Mononuclear cell (primary cell): ENCODE results near the genes RNF145, PWWP2A and FAM200C.

DNA sequence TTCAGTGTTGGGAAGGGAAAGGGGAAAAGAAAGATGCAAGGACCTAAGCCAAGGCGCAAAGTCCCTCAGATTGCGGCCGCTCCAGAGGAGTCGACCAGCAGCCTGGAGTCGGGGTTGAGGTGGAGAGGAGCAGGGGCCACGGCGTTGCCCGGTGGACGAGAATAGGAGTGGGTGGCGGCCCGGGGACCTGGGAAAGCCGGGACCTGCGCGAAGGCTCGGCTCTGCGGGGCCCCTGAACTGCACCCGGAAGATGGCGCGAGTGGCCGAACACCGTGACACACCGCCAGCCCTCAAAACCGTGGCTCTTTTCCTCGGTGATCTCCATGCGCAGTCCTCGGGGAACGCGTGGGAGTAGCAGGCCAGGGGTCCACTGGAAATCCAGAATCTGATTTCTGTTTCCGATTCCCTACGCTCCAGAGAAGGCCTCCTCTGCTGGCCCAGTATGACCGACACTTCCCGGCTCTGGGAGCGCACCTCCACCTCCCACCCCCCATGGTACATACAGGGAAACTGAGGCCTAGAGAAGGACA is 4.6 kb upstream of the EBF1 start:
- RRBS, result no CpG with 5 or more reads among the region's 33 CpGs

GRCh38 chr5:159119868-159120171 is 20.1 kb upstream of the EBF1 start:
- RRBS, result no CpG with 5 or more reads among the region's 1 CpG

DNA sequence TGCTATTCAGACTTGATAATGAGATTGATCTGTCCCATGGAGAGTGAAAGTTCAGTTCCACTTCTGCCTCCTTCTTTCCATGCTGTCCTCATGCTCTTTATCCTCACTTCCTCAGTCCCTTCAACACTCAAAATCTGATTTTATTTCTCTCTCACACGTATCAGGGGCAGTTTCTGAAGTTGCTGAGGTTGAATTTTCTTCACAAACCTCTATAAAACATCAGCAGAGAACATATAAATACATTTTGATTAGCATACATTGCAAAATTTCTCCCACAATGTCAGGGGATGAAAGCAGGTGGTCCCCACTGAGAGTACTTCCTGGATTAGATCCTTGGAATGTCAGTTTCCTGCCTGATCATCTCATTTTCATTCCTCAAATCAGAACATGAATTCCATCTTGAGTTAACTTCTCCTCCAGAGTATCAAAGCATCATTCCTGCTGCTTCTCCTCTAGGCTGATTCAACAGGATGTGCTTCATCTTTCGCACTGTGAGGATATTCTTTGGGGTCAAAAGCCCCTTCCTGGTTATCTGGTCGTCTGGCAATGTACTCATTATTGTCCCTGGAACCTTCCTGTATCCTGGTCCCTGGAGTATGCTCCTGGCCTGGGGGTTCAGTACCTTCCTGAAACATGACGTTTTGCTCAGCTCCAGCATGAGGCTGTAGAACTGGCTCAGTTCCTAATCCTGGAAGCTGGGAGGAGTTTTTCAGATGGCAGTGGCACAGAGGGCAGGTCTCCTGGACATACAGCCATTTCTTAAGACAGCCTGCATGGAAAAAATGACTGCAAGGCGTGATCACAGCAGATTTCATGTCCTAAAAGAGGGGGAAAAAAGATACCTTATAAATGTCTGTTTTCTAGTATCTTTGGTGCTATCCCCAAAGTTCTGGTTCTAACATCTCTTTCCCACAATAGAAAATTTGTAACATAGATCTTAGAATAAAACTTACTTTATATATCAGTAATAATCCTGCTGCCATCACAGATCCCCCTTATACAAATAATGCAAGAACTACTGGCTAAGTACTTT is 50.8 kb downstream of the RNF145 start:
- RRBS, result no CpG with 5 or more reads among the region's 5 CpGs

- RRBS, result no CpG with 5 or more reads among the region's 4 CpGs
These were observed 23.0 kb downstream of the RNF145 start for GRCh38 chr5:159186254-159186857.

GRCh38 chr5:159195445-159195888 is 13.9 kb downstream of the RNF145 start:
- RRBS, result no CpG with 5 or more reads among the region's 4 CpGs

GRCh38 chr5:159209488-159210142 is at the start of gene RNF145:
RNF145 (minus strand) TSS chr5:159209553.
- RRBS, result 2% methylated on average over 13 of the region's 57 CpGs

DNA sequence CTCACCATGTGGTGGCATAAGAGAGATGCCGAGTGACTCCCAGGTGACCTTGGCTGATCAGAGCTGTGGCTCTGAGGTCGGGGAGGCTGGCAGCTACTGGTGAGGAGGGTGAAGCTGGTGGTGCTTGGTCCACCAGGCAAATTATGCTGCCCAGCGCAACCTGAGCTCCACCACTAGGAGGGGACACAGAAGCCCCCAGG is 111.2 kb upstream of the IL12B start:
- RRBS, result no CpG with 5 or more reads among the region's 3 CpGs

DNA sequence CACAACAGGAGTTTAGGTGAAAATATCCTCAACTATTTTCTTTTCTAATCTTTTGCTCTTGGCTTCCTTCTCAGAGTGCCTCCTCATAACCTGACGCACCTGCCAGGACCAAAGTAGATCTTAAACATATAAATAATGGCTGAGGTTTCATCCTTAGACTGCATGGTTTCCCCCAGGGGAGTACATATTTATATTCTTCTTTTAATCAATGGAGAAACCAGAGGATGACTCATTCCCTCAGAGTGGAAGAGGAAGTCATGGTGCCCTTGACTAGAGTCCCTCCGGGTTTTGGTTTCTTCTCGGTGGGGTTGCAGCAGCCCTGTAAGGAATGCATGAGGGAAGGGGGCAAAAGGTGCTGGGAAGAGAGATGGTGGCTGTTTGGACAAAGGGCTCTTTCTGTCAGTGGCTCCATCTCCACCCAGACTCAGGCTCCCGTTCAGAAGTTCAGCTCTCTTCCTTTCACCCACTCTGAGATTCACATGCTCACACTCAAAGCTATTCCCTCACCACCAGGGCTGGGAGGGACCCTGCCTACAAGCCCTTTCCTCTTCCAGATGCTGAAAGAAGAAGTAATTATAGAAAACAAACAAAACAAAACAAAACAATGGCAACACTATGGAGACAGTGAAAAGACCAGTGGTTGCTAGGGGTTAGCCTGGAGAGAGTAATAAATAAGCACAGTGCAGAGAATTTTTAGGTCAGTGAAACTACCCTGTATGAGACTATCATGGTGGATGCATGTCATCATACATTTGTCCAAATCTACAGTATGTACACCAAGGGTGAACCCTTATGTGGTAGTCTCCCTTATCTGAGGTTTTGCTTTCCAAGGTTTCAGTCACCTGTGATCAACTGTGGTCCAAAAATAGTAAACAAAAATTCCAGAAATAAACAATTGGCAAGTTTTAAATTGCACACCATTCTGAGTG is 129.8 kb upstream of the IL12B start:
- RRBS, result no CpG with 5 or more reads among the region's 4 CpGs

DNA sequence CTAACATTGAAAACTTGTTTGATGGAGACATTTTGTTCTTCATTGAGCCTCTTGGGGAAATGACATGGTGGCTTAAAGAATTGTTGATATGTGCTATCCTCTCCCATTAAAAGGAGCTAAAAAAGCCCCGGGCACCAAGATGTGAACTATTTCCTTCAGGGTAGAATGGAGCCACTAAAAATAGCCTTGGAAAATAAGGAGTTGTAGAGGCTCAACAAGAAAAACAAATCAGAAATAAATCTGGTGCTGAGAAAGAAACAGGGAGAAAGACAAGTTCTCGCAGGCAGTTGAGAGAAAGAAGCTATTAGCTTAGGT is 134.7 kb upstream of the ADRA1B start:
- RRBS, result 100% methylated on average over 1 of the region's 2 CpGs

DNA sequence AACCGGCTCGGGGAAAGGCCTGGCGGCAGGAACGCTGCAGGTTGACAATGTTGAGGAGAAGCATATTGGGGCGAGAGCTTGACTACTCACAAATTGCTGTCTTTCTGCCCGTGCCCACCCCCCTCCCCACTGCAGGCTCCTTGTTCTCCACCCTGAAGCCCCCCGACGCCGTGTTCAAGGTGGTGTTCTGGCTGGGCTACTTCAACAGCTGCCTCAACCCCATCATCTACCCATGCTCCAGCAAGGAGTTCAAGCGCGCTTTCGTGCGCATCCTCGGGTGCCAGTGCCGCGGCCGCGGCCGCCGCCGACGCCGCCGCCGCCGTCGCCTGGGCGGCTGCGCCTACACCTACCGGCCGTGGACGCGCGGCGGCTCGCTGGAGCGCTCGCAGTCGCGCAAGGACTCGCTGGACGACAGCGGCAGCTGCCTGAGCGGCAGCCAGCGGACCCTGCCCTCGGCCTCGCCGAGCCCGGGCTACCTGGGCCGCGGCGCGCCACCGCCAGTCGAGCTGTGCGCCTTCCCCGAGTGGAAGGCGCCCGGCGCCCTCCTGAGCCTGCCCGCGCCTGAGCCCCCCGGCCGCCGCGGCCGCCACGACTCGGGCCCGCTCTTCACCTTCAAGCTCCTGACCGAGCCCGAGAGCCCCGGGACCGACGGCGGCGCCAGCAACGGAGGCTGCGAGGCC is 37.1 kb upstream of the TTC1 start:
- RRBS, result 5% methylated on average over 35 of the region's 79 CpGs

- RRBS, result no CpG with 5 or more reads among the region's 5 CpGs
These were observed 41.4 kb downstream of the PWWP2A start for GRCh38 chr5:160077625-160078385.

DNA sequence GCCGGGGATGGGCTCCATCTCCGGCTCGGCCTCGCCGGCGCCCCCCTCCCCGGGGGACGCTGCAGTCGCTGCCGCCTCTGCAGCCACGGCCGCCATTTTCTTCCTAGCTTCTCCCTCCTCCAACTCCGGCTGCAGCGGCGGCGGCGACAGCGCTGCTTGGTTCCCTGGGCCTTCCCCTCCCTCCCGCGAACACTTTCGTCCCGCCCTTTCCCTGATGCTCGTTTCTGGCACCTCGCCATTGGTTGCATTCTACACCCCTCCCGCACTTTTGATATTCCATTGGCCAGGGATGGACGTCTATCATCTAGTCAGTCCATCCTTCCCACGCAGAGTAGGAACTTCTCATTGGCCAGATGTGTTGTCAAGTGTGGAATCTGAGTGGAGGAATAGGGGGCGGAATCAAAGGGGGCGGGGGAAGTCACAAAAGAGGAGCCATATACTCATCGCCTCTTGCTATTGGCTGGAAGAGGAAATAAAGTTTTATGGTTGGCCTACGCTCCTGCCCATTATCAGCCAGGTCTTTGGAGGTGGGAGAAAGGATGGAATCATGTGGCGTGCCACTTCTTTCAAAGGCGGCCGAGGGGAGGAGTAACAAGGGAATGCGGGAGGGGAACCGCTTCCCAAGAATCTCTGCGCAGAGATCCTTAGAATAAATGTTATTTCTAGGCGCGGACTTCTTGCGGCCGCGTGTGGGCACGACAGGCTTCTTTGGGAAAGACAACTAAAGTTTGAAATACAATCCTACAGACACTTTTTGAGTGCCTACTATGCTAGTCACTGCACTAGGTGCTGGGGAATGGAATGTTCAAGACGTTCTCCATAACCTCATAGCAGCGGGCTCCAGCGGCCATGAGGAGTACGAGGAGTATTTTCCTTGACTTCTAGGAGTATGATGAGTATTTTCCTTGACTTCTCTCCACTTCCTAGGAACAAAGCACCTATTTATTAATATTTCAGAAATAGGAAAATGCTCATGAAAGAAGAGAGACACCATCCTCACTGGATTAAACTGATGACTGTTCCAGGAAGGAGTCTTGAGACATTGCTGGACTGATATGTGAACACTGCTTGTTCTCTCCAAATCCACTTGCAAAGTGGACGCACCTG is at the start of gene PWWP2A:
TSS of gene PWWP2A (minus strand) at position 158 of the 1,107 bp plus-strand sequence.
- RRBS, result 2% methylated on average over 5 of the region's 48 CpGs

DNA sequence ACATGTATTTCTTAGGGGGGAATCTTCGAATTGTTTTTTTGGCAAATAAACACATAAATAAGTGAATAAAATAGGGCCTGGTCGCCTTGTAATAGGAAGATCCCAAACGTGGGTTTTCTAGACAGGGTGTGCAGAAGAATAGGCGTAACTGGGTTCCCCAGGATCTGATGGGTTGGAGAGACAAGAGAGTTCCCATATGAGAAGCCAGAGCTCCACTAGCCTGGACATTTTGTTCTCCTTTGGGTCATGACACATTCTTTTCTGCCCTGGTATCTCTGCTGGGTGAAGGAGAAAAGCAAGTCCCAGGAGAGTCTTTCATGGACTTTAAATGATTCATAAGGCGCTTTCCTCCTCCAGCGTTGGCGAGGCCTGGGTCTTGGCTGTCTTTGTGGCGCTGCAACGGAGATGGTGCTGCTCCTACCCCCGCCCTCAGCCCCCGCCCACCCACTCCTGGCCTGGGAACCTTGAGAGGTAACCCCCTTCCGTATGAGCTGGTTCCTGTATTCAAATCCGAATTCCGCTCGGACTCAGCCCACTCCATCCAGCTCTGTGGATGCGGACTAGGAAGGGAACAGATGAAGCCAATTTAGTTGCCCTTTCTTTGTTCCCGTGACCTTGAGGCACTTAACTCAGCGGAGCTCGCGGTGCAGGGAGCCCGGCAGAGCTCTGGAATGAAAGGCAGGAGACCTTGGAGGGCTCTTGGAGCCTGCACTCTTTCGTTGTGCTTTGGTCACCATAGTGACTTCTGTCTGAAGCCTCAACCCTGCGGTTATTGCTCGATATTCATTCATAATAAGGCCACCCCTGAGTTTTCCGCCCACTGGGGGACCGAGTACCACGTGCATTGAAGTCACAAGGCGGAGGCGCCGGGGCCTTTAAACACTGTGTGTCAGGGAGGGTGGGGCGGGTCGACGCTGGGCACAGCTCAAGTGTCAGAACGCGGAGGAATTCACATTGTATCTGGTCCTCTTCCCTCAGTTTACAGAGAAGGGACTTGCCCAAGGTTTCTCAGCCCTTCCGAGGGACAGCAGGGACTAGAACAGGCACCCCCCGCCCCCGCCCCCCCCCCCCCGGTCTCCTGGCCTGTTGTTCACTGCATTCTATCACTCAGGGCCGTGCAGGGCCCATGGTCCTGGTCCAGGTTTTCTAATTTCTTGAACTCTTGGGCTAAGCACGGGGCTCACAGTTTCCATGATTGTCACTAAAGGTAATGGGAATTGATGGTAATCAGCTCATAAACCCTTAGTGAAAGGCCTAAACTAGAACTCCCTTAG is 14.1 kb upstream of the PWWP2A start:
- RRBS, result no CpG with 5 or more reads among the region's 41 CpGs

GRCh38 chr5:160187963-160188996 is 41.0 kb upstream of the FABP6 start:
- RRBS, result 6% methylated on average over 20 of the region's 46 CpGs

GRCh38 chr5:160280485-160281177 is 31.7 kb downstream of the CCNJL start:
- RRBS, result 97% methylated on average over 3 of the region's 22 CpGs

GRCh38 chr5:160289471-160290189 is 22.7 kb downstream of the CCNJL start:
- RRBS, result no CpG with 5 or more reads among the region's 11 CpGs

DNA sequence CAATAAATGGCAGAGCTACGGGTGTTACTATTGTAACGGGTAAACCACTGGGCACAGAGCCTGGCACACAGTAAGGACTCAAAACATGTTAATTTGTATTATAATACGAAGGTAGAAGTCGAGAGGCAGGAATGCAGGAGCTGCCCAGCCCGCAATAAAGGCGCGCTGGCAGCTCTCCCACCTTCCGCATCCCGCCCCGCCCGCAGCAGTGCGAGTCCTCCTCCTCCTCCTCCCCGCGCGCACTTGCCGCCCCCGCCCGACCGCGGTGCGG is 259 bp downstream of the C1QTNF2 start:
- RRBS, result no CpG with 5 or more reads among the region's 21 CpGs

DNA sequence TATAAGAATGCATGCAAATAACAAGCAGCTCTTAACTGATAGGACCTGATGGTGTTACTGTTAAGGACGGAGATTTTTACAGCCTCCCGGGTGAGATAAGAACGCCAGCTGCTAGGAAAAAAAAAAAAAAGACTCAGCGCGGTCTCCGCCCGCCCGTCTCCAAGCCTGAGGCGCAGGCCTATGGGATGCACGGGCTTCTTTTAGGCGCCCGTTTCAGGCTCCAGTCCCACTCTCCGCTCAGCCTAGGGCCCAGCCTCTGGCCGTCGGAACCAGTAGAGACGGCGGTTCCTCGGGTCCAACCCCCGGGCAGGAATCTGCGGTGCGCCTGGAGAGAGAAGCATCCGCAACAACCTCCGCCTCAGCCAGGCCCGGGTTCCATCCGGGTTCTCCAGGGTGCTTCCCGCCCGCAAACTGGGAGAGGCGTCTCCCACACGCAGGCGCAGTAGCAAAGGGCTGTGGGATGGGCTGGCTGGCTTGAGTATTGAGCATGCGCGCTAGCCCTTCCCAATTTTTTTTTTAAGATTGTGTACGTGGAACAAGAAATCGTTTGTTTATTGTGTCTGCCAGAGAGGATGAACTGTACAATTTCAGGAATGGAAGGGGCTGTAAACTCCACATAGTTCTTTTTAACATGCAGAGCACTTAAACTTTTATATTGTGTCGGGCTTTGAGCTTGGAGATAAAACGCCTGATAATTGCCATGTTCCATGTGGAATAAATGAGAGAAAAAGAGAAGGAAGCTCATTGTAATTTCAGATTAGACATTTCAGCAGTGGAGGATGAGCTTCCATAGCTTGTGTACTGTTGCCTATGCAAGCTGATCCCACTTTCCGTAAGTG is at the start of gene FAM200C:
TSS of gene FAM200C (minus strand) at position 390 of the 839 bp plus-strand sequence.
- RRBS, result 3% methylated on average over 6 of the region's 37 CpGs

GRCh38 chr5:160439090-160439714 is 17.5 kb downstream of the PTTG1 start:
- RRBS, result no CpG with 5 or more reads among the region's 14 CpGs

DNA sequence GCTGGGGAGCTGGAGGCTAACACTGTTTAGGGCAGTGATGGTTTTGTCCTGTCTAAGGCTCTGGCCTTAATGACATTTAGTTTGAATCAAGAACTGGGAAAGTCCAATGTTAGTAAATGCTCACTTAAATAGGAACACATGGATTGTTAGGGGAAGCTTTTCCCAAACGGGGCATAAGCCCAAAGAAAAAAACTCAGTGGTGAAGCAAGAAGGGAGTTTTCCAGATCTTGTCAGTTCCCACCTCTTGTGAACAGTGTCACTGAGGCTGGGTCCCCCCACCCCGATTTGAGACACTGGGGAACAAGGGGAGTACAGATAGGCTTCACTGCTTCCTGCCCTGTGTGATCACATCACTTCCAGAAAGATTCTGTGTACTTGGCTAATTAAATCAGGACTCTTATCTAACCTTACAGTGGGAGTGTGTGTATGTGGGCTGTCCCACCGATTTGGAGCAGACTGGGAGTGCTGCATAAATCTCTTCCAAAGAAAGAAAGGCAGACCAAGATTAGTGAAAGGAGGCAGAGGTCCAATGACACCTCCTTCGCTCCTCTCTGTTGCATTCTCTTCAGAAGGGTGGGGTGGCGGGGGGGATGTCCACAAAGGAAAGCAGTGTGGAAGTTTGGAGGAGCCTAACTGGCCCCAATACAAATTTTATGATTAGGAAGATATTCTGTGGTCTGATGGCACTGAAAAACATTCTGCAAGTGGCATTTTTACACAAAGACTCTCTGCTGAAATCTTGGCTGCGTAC is 206.5 kb downstream of the PTTG1 start:
- RRBS, result no CpG with 5 or more reads among the region's 6 CpGs